ENCODE measurements around a stretch of chr14.

DNA sequence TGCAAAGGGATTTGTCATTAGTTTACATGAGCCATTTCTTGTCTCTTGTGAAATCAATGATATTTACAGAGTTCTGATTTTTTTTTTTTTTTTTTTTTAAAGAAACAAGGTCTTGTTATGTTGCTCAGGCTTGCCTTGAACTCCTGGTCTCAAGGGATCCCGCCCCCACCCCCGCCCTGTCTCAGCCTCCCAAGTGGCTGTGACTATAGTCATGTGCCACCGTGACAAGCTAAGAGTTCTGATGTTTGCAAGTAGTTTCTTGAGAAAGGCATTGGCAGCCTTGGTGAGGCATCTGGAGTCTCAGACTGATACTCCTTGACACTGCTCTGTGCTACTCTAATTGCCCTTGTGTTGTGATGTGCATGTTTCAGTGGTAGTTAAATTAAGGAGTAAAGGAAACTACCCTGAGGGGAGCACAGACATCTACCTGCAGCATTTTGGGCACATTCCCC is 46.2 kb upstream of the OR4E1 start:
- PRO-cap, 2 experiments, result no peak in any of the 2 experiments

DNA sequence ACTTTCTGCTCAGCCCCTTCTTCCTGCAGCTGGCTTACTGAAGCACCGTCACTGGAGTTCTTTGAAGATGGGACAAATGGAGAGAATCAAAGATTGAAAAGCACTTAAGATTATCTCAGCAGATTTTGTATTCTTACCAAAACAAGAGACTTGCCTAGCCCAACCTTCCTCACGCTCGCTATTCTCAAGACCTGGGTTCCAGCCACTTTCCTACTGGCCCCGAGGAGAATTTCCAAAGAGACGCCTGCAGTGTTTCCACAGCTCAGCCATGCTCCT is 123.5 kb upstream of the OR4E1 start:
- PRO-cap, 2 experiments, result no peak in any of the 2 experiments

DNA sequence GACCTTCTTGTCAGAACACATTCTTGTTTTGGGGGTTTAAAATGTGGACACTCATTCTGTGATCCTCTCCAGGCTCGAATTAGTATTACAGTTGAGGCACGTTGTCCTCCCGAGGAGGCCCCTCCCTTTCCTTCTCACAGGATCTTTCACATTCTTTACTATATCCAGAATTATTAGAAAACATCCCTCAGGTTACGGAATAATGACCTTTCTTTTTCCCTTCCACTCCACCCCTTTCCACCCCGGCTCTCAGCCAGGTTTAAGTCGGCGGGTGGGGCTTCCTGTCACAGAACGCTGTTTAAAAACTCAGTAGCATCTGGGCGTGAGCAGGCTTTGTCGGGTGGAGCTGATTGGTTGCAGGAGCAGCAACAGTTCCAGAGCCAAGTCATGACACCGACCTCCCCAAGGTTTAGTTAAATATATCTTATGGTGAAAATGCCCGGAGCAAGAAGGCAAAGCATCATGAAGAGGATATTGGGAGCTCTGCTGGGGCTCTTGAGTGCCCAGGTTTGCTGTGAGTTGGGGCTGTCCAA is 396.7 kb upstream of the OR4E1 start:
- PRO-cap, 2 experiments, result no peak in any of the 2 experiments

DNA sequence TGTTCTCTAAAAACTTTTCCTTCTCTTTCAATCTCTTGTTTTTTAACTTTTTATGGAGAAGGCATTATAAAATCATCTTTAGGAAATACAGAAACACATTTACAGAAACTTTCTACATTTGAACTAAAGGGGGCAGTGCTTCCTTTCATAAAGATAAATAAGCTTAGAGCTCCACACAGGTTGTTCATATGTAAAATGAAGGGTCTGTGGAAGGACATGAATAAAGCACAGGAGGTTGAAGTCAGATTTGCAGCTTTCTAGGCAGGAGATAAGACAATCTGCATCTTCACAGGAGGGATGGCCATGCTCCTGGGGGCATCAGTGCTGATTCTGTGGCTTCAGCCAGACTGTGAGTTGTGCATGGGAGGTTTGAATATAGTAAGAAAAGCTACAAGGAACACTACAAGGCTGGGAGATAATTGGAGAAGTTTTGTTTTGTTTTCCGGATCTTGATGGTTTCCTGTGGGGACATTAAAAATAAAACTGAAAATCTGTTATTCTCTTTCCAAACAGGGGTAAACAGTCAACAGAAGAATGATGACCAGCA is 425.9 kb downstream of the DAD1 start:
- PRO-cap, 2 experiments, result no peak in any of the 2 experiments

DNA sequence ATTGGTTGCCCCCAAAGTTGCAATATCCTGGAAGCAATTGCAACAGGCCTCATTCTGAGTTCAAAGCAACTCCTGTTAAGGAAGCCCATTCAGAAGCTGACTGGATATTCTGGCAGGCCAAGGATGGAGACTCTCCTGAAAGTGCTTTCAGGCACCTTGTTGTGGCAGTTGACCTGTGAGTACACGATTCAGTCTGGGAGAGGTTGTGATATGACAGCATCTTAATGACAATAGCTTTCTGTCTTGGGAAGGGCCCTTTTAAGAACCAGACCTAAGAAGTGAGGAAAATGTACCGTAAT is 420.8 kb downstream of the DAD1 start:
- PRO-cap, 2 experiments, result no peak in any of the 2 experiments

DNA sequence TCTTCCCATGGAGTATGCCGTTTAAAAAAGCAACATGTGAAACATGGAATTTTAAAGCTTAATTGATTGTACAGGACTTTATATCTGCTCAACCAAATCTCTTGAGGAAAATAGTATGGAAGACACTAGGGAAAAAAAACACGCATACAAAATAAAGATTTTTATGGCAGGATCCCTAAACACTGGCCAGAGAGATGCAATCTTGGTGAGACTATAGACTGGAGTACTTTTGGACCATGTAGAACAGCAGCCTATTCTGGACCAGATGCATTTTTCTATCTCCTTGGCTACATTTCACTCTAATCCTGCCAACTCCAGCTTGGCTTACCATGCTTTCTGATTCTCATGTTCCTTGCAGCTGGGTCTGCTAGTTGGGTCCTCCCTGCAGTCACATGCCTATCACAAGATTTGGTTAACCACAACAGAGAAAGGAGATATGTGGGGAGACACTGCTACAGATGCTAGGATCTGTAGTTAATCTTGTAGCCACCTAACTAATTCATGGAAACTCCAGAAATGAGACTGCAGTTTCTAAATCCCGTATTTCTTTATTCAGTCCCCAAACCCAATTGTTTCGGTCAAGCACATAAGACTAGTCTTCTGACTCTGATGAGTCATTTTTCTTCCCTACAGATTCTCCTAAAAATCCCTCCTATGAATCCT is 410.8 kb downstream of the DAD1 start:
- PRO-cap, 2 experiments, result no peak in any of the 2 experiments

- PRO-cap, 2 experiments, result no peak in any of the 2 experiments
Measured at GRCh38 chr14:22479789-22480417, 109.1 kb downstream of the DAD1 start.

DNA sequence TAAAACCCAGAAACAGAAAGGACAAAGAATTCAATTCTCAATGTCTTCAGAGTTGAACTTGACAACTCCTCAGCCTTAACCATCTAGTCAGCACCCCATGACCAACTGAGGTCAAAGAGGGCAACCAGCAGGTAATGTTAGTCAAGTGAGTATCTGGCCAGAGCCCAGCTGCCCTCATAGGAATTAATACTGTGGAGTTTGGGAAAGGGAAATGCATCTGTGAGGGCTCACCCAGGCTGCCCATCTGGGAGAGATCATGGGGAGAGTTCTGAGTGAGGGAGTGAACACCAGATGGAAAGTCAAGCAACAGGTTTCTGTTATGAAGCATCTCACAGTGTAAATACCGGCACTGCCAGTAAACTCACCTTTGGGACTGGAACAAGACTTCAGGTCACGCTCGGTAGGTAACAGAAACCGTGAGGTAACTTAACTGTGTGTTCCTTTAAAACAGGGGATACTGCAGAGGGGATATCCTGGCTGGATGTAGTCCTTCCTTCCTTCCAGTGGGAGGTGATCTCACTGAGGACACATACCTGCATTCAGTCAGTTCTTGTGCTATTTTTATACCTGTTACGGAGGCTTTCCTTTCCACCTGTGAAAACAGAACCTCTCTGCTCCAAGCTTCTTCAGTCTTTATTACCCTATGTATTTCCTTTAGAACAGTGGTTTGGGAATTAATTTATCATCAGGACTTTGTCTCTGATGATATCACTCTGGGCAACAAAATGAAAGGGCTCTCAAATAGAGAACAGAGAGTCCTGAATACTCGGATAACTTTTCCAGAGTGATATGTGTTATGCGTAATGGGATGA is 94.3 kb downstream of the DAD1 start:
- PRO-cap, 2 experiments, result no peak in any of the 2 experiments

GRCh38 chr14:22499498-22500006 is 89.5 kb downstream of the DAD1 start:
- PRO-cap, 2 experiments, result no peak in any of the 2 experiments

- PRO-cap, 2 experiments, result no peak in any of the 2 experiments
Measured at GRCh38 chr14:22501792-22502437, 87.1 kb downstream of the DAD1 start.

DNA sequence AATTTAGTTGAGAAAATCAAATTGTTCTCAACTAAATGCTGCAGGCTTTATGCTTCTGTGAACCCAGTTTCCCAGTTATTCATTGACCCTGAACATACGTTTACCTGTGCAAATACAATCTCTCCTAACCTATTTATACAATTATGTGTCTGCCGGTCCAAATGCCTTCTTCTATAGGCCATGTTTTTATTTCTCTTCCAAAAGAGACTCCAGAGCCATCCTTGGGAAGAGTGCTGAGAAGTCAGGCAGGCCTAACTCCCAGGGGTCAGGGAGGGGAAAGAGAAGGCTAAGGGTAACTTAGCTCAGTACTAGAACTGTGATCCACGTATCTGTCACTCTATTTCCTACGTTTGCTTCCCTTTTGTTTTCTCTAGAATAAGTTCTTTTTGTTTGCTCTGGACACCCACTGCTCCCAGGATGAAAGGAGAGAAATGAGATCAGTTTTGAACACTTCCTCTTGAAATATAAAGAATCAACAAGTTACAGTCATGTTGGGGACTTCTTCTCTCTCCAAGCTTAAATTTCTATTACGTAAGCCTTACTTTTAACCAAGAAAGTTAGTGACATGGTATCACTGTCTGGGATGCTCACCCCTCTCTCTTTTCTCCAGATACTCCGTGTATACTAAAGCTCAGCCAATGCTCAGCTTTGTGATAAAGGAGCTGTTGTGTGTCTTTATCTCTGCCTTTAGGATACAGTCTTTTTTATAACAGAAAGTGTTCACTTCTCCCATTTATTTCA is 79.2 kb downstream of the DAD1 start:
- PRO-cap, 2 experiments, result no peak in any of the 2 experiments

DNA sequence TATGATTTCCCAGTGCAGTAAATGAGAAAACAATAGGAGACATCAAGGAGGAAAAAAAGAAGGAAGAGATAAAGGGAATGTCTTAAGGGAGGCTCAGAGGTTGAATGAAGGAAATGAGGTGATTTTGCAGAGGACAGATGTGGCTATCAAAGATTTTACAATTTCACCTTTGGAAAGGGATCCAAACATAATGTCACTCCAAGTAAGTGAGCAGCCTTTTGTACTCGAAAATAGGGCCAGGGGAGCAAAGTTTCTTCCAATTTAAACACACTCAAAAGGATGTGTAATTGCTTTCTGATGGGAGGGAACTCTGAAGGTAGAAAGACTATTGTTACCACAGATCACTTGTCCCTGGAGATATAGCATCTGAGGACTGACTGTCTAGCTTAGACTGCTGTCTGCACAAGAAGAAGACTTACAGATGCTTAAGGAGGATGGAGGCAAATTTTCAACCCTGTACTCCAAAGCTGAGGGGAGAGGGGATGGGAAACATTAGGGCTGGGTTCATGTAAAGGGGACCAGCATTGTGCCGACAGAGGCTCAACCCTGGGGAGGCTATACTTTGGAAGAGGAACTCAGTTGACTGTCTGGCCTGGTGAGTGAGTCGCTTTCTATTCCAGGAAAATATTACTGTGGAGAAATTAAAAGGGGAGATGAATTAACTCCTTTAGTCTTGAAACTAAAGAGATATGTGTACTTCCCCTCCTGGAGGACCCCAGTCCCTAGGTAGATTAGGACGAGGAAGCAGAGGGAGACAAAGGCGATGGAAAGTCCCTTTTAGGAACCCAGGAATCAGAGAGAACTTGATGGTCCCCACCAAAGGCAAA is 63.7 kb downstream of the DAD1 start:
- PRO-cap, 2 experiments, result no peak in any of the 2 experiments

- PRO-cap, 2 experiments, result no peak in any of the 2 experiments
Measured at GRCh38 chr14:22536697-22537331, 52.2 kb downstream of the DAD1 start.

- PRO-cap, 2 experiments, result no peak in any of the 2 experiments
Measured at GRCh38 chr14:22556900-22557713, 31.9 kb downstream of the DAD1 start.

DNA sequence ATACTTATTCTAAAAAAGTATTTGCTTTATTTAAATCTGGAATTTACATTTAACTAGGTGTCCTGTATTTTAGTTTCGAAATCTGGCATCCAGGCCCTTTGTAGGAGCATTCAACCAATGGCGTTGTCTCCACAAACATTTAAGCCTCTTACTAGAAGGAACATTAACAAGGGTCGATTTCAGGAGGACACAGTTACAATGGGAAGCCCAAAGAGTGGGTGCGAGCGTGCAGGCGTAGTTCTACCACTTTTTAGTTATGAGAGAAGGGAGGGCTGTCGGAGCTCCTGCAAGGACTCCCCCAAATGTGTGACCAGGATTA is 402 bp upstream of the ABHD4 start:
- PRO-cap, 2 experiments, result no peak in any of the 2 experiments

GRCh38 chr14:22791102-22791867 is 23.9 kb downstream of the SLC7A7 start:
- PRO-cap, 2 experiments, result no peak in any of the 2 experiments

DNA sequence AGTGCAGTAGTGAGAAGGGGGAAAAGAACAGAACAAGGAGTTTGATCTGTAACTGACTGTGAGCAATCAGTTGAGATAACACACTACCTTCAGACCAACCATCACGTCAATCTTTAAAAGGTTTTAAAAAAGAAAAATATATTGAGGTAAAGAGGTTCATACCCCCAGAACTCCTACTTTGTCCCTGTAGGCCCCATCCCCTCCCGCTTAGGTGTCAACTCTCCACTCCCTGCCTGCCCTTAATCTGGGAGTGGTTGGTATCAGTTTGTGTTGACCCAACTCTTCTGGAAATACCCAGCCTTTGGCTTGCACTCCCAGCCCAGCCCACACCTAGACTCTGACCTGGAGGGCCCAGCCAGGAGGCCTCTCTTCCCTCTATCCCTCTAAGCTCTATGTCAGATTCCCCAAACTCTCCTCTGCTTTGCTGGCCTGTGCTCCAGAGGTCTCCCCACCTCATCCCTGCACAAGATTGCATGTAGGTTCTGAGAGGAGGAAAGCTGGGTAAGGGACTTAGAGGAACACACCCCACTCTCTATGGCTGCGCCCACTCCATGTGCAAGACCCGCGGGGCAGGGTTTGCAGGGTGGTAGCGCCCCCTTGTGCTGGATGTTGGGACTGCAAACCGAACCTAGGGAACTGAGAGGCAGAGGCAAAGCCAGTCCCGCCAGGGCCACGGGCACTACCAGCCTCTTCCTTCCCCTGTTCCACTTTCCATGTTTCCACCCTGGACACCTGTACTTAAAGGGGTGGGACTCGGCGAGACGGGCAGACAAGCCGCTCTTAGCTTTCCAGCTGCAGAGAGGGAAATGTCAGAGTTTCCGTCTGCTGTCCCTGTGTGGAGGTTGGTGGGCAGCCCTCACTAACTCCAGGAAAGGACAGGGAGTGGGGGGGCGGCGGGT is 16.5 kb downstream of the MMP14 start:
- PRO-cap, 2 experiments, result no peak in any of the 2 experiments

DNA sequence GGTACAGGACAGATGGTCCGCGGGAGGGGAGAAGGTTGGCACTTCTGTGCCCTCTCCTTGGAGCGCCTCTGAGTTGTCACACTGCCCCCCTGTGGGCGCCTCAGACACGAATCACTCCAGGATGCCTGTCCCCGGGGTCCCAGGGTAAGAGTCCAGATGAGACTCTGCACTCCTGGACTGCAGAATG is 17.0 kb downstream of the MMP14 start:
- PRO-cap, 2 experiments, result no peak in any of the 2 experiments

- PRO-cap, 2 experiments, result no peak in any of the 2 experiments
Measured at GRCh38 chr14:22883413-22884446, 708 bp downstream of the REM2 start.

- PRO-cap, 2 experiments, result no peak in any of the 2 experiments
Measured at GRCh38 chr14:22977568-22978657, 4.4 kb downstream of the AJUBA start.